Epithelial cell of proximal tubule (primary cell): ENCODE measurements around the gene GRAMD1C.

- RAMPAGE, long total RNA: no peak
- RRBS: no CpG with 5 or more reads among the region's 3 CpGs
Measured at GRCh38 chr3:111911397-111911967, 52.4 kb downstream of the PHLDB2 start.

- RAMPAGE, long total RNA: no peak
- RRBS: no CpG with 5 or more reads among the region's 6 CpGs
Measured at GRCh38 chr3:112074964-112075513, 11.2 kb upstream of the C3orf52 start.

DNA sequence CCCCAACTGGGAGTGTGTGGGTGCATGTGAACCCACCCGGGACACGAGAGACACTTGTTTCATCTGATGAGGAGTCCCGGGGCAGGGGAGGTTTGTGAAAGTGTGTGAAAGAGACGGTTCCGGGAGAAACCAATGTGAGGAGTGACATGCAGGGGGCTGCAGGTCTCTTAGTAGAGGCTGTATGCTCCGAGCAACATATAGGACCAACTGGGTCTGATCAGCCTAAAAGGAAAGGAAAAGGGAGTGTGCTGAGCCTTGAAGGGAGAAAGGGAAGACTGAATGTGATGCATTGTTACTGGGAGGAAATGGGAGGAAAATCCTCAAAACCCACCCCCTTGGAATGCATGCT is 8.9 kb upstream of the SLC9C1 start:
- RAMPAGE, long total RNA: no peak
- RRBS: 92% methylated on average over 5 of the region's 6 CpGs

- RAMPAGE, long total RNA: no peak
- RRBS: no CpG with 5 or more reads among the region's 19 CpGs
Measured at GRCh38 chr3:112303803-112304939, 10.2 kb upstream of the SLC9C1 start.

DNA sequence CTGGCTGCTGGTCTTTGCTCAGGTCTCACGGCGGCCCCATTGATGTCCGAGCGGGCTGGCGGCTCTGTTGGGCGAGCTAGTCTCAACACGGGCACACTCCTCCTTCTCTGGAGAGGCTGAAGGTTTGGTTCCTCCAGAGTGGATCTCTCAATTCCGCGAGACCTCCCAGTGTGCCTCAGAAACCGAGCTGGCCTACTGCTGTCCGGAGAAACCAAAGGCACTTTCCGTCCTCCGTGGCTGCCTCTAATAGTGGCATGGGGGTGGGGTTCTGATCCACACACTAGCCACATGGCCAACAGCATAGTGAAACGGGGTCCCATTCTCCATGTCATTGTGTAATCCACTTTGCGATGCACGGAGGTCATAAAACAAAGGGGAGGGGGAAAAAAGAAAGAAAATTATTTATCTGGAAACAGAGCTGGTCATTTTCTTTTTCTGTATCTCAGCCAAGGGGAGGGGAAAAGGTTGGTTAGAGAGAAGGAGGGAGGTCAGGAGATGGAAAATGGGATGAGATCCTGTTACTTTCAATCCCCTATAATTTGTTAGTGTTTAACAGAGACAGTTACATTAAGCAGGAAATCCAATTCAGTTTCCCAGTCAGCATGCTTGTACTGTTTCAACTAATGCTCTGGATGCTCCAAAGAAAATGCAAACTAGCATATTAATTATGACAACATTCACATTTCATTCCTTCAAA is 1.2 kb downstream of the CCDC80 start:
- RAMPAGE, long total RNA: no peak
- RRBS: no CpG with 5 or more reads among the region's 16 CpGs

DNA sequence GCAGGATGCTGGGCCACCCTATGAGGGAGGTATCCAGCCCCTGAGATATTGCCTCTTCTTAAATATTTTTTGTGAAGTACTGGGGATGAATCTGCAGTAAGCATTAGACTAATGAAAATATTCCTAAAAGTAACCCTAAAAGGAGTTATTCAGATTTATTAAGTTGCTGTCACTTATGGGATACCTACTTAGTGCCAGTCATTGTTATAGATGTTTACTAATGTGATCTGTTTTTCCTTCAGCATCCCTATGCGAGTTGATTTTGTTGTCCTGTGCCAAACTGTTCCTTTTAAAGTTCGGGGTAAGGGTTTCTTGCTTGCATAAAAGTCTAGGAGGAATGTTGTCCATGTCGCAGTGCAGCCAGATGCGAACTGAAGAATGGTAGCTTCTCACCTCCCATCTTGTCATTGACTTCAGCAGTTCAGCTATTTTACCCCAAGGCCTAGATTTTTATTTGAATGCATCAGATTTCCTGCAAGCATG is 21.3 kb downstream of the BOC start:
- RAMPAGE, long total RNA: no peak
- RRBS: no CpG with 5 or more reads among the region's 4 CpGs

DNA sequence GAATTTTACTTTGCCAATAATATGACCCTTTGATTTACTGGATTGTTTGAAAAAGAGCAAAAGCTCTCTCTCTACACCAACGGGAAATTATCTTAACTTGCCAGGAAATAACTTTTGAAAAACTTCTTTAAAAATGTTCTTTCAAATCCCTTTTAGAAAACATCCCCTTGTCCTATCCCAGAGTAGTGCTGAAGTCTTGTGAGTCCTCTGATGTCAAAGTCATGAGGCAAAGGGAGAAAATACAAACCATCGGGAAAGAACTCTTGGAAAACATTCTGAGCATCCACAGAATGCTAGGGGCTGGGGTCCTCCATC is 36.4 kb downstream of the BOC start:
- RAMPAGE, long total RNA: no peak
- RRBS: no CpG with 5 or more reads among the region's 2 CpGs

DNA sequence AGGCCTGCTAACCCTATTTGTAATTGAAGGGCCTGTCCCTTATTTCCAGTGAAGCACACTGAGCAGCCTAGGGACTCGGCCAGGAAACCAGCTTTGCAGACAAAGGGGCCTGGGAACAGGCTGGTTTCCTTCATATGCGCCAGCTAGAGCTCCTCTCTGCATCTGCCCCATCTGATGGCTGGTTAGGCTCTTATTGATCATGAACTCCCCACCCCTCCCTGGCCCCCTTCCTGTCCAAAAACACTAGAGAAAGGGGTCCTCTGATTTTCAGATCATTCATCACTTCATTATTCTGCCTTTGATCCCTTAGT is 53.0 kb downstream of the BOC start:
- RAMPAGE, long total RNA: no peak
- RRBS: no CpG with 5 or more reads among the region's 2 CpGs

- RAMPAGE, long total RNA: no peak
- RRBS: no CpG with 5 or more reads among the region's 15 CpGs
Measured at GRCh38 chr3:113696737-113697074, 264 bp upstream of the USF3 start.

DNA sequence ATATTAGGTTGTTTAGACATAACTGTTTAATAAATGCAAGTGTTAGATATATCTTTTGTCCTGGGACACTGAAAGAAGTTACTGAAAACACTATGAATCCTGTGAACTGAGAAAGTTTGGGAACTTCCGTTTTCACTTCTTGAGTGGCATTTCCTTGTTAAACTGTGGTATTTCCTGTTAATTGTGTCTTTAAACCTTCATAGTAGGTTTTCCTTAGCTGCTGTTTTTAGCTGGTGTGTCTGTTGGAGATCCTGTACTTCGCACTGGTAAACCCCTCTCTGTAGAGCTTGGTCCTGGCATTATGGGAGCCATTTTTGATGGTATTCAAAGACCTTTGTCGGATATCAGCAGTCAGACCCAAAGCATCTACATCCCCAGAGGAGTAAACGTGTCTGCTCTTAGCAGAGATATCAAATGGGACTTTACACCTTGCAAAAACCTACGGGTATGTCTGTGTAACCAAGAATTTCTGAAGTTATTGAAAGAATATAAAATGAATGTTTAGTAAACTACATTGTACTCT is 37.2 kb downstream of the ATP6V1A start:
- RAMPAGE, long total RNA: no peak
- RRBS: no CpG with 5 or more reads among the region's 5 CpGs

GRCh38 chr3:113838580-113839418 is at the start of gene GRAMD1C:
GRAMD1C (plus strand) TSS chr3:113838788.
- RAMPAGE, long total RNA: no peak
- RRBS: 1% methylated on average over 8 of the region's 55 CpGs

- RAMPAGE, long total RNA: no peak
- RRBS: no CpG with 5 or more reads among the region's 1 CpG
Measured at GRCh38 chr3:114059914-114060385, 3.4 kb downstream of the QTRT2 start.

- RAMPAGE, long total RNA: no peak
- RRBS: no CpG with 5 or more reads among the region's 3 CpGs
Measured at GRCh38 chr3:114219691-114220159, 17.7 kb downstream of the ZNF80 start.

DNA sequence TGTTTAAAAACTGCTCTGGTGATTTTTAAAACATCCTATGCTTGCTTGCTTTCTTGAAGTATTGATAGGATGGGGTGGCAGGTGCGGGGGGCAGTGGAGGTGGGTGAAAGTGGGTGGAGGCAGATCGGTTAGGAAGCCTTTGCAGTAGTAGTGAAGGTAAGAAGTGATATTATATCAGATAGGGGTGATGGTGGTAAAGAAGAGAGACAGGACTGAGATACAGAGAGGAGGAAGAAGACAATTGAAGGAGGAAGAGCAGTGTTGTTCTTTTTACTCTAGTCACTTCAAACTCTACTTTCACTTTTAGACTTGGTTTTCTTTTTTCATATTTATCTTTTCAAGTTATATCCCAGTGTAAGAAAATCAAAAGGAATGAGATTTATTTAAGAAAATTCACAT is 11.0 kb downstream of the ZNF80 start:
- RAMPAGE, long total RNA: no peak
- RRBS: no CpG with 5 or more reads among the region's 2 CpGs

GRCh38 chr3:114291201-114291922 is 2.5 kb upstream of the TIGIT start:
- RAMPAGE, long total RNA: no peak
- RRBS: no CpG with 5 or more reads among the region's 16 CpGs

DNA sequence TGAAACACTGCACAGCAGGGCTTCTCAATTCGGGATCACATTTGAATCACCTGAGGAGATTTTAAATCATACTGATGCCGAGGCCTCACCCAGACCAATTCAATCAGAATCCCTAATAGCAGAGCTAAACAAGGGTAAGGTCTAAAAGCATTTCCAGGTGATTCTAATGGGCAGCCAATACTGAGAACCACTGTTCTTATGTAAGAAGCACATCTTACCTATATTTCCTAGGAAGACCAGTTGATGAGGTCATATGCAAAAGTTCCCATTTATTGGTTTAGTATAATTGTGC is 2.1 kb downstream of the TIGIT start:
- RAMPAGE, long total RNA: no peak
- RRBS: no CpG with 5 or more reads among the region's 2 CpGs

- RAMPAGE, long total RNA: no peak
- RRBS: no CpG with 5 or more reads among the region's 6 CpGs
Measured at GRCh38 chr3:114315878-114316706, 22.3 kb downstream of the TIGIT start.

GRCh38 chr3:114318363-114318824 is 24.6 kb downstream of the TIGIT start:
- RAMPAGE, long total RNA: no peak
- RRBS: no CpG with 5 or more reads among the region's 6 CpGs

DNA sequence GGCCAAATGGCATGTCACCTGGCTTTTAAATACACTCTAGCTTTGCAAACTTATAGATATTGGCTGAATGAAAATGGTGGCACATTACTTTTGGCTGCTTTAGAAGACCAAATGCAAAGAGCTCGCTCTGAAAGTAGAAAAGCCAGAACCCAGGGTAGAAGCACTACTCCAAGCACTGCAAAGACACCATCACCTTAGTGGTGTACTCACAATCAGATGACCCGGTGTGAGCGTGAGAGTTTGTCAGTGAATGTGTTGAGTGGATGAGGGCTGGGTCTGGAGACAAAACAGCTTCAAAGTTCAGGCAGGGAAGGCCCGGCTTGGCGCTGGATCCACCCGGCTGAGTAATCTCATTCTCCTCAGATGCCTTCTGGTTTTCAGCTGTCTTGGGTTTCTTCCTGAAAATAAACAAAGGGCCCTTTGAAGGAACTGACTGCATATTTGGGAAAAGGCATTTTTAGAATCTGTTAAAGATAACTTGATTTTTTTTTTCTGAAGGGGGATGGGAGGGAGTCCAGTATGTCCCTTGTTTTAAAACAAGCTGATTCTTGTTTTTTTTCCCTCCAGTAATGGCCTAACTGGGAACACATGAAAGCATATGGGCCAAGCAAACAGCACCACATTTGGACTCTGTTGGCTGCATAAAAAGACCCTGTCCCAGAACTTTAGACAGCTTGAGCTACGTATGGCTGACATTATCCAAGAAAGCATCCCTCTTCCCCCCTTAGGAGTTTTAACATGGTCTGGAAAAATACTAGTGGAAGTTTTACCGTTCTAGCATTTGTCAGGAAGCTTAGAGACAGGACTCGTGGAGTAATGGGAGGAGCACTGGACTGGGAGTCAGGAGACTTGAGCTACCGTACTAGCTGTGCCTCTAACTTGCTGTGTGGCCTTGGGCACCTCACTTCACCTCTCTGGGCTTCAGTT is 86.4 kb downstream of the TIGIT start:
- RAMPAGE, long total RNA: no peak
- RRBS: 50% methylated on average over 3 of the region's 10 CpGs

GRCh38 chr3:114410332-114410783 is 116.5 kb downstream of the TIGIT start:
- RAMPAGE, long total RNA: no peak
- RRBS: no CpG with 5 or more reads among the region's 4 CpGs